Neural cell (in vitro differentiated cells): ENCODE data around the genes PDE9A and CBS.

DNA sequence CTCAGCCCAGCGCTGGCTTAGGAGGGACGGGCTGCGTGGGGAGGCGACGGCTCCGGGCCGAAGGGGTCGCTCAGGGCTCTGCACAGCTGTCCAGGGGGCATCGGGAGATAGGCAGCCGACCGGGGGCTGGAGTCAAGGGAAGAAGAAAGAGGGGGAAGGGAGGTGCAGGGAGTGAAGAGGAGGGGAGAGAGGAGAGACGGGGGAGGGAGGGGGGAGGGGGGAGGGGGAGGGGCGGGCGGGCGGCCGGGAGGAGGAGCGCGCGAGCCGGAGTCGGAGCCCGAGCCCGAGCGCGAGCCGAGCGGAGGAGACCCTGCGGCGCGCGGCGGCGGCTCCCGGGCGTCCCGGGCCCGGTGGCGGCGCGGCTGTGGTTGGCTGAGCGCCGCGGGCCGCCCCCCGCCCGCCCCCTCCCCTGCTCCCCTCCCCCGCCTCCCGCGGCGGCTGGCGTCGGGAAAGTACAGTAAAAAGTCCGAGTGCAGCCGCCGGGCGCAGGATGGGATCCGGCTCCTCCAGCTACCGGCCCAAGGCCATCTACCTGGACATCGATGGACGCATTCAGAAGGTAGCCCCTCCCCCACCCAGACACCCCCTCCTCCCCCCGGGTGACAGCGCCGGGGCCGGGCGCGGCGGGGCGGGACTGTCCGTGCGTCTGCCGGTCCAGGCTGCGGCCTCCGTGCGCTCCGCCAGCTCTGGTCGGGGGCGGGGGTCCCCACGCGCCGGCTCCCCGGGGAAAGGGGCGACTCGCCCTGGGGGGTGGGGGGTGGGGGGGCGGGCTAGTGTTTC lies at the start of gene PDE9A:
Gene PDE9A (plus strand): TSS at position 297 of the 780 bp plus-strand sequence.
- RAMPAGE, long total RNA: start-site peak on the minus strand centred at position 146 of the sequence, 128 bp wide, 13 and 8 reads in 2 replicates; start-site peak on the plus strand centred at position 434 of the sequence, 54 bp wide, 634 and 490 reads in 2 replicates

DNA sequence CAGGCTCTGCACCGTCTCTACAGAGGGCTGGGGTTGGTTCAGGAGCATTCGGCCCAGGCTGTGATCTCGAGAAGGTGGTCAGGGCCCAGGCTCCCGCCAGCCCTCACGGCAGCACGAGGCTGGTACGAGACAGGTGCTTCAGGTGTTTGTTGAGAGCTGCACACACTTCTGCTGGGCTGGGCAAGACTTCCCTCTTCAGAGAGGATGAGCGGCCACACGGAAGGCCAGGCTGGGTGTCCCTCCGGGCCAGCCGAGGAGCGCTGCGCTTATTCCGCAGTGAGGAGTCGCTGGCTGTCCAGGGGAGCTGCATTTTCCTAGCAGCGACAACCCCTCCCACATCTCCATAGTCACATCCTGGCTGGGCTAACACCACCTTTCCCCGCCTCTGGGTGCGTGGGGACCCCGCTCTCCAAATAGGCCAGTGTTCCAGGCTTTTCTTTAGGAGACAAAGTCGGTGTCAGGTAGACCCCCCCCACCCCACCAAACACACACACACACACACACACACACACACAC lies 50.6 kb downstream of the PDE9A start:
- RAMPAGE, long total RNA: no peak

- RAMPAGE, long total RNA: no peak
Measured at GRCh38 chr21:42723275-42723645, 69.8 kb downstream of the PDE9A start.

DNA sequence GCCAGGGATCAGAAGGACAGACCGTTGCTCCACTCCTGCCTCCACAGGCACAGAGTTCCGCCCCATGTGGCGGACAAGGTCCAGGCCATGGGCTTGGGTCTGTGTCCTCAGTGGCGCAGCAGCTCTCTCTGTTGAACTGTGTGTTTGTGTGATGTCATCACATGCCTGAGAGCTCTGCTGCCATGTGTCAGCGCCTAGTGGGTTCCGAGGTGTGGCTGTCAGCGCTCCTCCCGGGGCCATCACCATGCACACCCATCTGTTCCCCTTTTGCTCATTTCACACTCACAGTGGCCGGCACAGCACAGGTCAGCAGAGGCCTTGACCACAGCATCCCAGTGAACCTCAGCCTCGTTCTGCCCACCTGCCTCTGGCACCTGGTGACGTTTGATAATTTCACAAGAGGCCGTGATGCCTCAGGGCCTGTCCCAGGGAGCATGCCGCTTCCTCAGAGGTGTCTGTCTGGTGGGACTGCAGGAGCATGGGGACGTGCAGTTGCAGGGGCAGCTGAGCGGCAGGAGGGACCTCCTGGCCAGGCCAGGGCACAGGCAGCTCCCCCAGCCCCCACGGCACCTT lies 108.1 kb downstream of the PDE9A start:
- RAMPAGE, long total RNA: no peak

- RAMPAGE, long total RNA: no peak
Measured at GRCh38 chr21:42832772-42833805, 46.2 kb downstream of the WDR4 start.

GRCh38 chr21:42840323-42841550 lies 38.6 kb downstream of the WDR4 start:
- RAMPAGE, long total RNA: no peak

DNA sequence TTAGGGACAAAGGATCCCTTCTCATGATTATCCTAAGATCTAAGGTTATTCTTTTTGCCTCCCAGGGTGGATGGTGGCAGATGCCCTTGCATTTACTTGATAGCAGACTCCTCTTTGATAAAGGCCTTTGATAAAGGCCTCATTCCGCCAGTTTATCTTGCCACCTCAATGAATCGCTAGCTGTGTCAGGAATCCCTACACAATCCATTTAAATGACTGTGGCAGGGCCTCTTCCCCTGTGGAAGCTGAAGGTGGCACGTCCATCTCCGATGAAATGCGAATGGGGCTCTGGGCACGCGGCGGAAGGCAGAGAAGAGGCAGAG lies 836 bp upstream of the NDUFV3 start:
- RAMPAGE, long total RNA: no peak

GRCh38 chr21:43075689-43075888 lies at the start of gene CBS:
Gene CBS, minus strand, starts transcription at chr21:43075835.
- RAMPAGE, long total RNA: no peak

GRCh38 chr21:43211086-43211844 lies 42.5 kb downstream of the CRYAA start:
- RAMPAGE, long total RNA: no peak

- RAMPAGE, long total RNA: no peak
Measured at GRCh38 chr21:43287094-43287627, 118.4 kb downstream of the CRYAA start.

DNA sequence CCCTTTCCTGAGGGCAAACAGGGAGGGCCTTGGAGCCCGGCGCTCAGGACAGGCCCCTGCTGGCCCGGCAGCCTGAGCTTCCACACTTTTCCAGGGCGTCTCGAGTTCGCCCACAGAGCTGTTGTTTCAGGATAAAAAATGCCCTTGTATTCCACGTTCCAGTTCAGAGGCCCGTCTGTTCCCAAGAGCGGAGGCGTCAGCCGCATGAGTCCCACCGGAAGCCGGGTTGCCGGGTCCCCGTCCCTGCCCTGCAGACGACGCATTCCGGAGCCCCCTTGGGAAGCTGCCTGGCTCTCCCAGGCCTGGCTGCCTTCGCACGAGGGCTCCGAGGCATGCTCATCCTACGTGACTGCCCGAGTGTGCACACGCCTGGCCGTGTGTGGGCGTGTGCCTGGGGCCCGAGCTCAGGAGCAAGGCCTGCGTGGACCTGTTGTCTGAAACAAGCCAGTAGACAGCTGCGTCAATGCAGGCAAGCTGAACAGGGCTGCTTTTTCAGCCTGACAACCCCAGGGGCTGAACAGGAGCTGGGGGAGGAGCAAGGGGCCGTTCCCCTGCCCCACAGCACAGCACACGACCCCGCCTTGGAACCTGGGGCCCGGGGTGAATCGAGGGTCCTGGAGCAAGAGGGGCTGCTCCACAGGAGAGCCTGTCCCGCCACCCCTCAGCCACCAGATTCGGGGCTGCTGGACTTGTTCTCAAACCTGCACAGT lies 125.8 kb downstream of the SIK1 start:
- RAMPAGE, long total RNA: no peak

DNA sequence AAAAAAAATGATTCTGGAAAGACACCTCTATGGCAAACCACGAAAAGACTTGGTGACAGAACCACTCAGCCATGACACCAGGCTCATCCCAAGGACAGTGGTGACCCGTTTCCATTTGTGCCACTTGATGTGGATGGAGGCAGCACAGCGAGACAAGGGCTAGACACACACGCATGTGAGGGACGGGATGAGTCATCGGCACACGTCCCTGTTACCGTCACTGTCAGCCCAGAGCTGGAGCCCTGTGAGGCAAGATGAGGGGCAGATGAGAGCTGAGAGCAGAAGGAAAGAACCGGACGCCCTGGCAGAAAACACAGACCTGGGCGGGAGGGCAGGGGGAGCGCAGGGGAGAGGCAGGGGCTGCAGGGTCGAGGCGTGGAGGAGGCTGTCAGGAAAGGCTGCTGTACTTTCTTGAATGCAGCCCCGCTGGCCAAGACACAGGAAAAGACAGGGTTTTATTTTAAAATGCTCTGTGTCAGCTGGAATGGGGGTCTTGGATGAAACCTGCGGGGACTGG lies 57.8 kb downstream of the SIK1 start:
- RAMPAGE, long total RNA: no peak

GRCh38 chr21:43373008-43373864 lies 53.7 kb downstream of the SIK1 start:
- RAMPAGE, long total RNA: no peak

DNA sequence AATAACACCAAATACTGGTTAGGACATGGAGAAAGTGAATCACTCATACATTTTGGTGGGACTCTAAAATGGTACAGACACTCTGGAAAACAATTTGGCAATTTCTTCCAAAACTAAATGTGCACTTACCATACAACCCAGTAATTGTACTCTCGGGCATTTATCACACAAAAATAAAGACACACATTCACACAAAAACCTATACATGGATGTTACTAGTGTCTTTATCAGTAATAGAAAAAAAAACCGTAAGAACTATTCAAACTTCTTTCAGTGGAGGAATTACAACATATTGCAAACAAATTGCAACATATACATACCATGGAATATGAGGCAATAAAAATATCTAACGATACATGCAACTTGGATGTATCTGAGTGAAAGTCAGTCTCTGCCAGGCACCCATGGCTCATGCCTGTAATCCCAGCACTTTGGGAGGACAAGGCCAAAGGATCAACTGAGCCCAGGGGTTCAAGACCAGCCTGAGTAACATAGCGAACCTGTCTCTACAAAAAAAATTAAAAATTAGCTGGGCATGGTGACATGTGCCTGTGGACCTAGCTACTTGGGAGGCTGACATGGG lies 19.6 kb downstream of the HSF2BP start:
- RAMPAGE, long total RNA: no peak

DNA sequence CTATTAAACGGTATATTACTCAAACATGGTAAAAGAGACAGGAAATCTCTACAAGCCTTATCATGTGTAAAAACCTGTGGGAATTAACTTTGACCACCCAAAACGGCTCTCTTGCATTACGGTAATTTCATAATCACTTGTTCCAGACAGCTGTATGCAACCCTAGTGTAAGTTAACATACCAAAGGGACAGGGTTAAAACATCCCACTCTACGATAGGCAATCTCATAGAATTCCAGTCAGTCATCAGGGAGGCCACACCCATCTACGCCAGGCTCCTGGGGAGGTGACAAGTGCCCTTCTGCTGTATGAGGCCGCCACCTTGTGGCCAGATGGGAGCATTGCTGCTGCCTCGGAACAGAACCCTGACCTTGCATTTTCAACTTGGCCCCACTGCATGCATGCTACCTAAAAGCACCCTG lies 12.8 kb downstream of the HSF2BP start:
- RAMPAGE, long total RNA: no peak

GRCh38 chr21:43657670-43658319 lies 1.5 kb downstream of the HSF2BP start:
- RAMPAGE, long total RNA: no peak

- RAMPAGE, long total RNA: no peak
Measured at GRCh38 chr21:43659097-43659324, 277 bp downstream of the HSF2BP start.

GRCh38 chr21:43702754-43703396 lies 16.1 kb upstream of the PDXK start:
- RAMPAGE, long total RNA: no peak

- RAMPAGE, long total RNA: no peak
Measured at GRCh38 chr21:43737378-43738064, 18.6 kb downstream of the PDXK start.

DNA sequence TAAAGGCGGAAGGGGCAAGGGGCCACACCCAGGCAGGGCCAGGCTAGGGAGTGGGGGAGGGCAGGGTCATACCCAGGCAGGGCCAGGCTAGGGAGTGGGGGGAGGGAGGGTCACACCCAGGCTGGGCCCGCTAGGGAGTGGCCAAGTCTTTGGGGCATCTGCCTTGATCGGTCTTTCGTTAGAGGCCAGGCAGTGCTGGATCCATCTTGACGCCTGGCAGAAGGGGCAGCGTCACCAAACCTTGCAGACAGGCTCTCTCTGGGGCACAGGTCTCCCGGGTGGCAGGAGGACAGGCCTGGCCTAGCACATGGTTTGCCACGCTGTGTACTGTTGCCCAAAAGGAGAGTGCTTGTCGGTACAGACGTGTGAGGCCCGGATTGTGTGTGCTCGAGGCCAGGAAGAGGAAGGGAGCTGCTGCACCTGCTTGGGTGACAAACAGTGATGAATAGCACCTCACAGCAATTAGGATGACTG lies 25.2 kb downstream of the PDXK start:
- RAMPAGE, long total RNA: no peak